Skeletal muscle tissue (tissue), 7 donors: ENCODE measurements around the genes ZNF26 and ANHX.

- PRO-cap, 3 experiments = no peak in any of the 3 experiments
- RAMPAGE, long total RNA = no peak
- RRBS, 2 experiments = 75 to 79% methylated on average over 4 of the region's 23 CpGs
Observed at GRCh38 chr12:132700887-132701652, 9.6 kb upstream of the PGAM5 start.

DNA sequence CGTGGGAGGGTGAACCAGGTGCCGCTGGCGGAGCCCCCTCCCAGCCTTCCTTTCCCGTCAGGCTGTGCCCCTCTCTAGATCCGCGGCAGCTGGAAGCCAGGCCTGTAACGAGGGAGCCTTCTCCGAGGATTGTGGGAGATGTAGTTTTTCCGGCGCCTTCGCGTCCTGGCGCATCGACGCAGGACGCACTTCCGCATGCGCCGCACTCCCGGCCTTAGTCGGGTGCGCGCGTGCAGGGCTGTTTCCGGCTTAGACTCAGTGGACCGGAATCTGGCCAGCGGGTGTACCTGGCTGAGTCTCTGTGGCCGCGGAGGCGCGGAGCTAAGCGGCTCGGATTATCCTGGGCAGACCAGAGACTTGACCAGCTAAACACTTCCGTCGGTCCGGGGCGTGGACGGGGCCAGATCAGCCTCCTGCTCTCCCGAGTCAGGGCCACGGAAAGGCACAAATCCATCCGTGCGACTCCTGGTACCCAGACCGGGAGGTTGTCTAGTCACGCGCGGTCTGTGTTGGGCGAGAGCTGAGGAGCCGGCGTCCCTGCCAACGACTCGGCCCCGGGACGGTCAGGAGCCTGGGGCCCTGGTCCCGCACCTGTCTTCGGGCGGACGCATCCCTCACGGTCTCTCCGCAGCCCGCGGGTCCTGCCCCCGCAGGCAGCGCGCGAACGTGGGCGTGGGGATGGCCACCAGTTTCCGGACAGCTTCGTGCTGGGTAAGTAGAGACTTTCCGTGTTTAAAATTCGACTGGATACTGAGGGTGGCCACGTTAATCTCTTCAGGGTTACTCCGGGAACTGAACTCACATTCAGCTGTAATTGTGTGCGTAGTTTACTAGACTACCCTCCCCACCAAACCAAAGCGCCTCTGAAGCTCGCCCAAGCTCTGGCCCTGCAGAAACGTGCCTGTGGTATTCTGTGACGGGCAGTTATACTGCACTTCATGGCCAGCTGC lies at the start of gene ZNF26:
TSS of gene ZNF26 (plus strand) at position 205 of the 950 bp plus-strand sequence.
- PRO-cap, 3 experiments = peak in 3 of 3 experiments; most common plus-strand start position 258 of the sequence (in 3); most common minus-strand start position 131 of the sequence (in 2)
- RAMPAGE, long total RNA = no peak
- RRBS, 2 experiments = 2% methylated on average over 37 to 44 of the region's 78 CpGs

- PRO-cap, 3 experiments = peak in 3 of 3 experiments; most common plus-strand start chr12:133080453 (in 3); most common minus-strand start chr12:133080119 (in 1)
- RAMPAGE, long total RNA = no peak
- RRBS, 2 experiments = no CpG with 5 or more reads among the region's 43 CpGs
Observed at GRCh38 chr12:133079882-133080581, 691 bp upstream of the ZNF140 start.

- PRO-cap, 3 experiments = no peak in any of the 3 experiments
- RAMPAGE, long total RNA = no peak
- RRBS, 2 experiments = no CpG with 5 or more reads among the region's 3 CpGs
Observed at GRCh38 chr12:133086811-133087505, 6.2 kb downstream of the ZNF140 start.

GRCh38 chr12:133129579-133130135 lies 417 bp downstream of the ZNF891 start:
- PRO-cap, 3 experiments = no peak in any of the 3 experiments
- RAMPAGE, long total RNA = no peak
- RRBS, 2 experiments = 2 to 3% methylated on average over 18 of the region's 28 CpGs

GRCh38 chr12:133235817-133236016 lies at the start of gene ANHX:
TSS of gene ANHX (minus strand) at chr12:133235877.
- PRO-cap, 3 experiments = no peak in any of the 3 experiments
- RAMPAGE, long total RNA = no peak
- RRBS, 2 experiments = 39 to 40% methylated on average over 16 of the region's 25 CpGs